Glomerular endothelial cell (primary cell): ENCODE results near the genes IGSF10 and AADACL2.

DNA sequence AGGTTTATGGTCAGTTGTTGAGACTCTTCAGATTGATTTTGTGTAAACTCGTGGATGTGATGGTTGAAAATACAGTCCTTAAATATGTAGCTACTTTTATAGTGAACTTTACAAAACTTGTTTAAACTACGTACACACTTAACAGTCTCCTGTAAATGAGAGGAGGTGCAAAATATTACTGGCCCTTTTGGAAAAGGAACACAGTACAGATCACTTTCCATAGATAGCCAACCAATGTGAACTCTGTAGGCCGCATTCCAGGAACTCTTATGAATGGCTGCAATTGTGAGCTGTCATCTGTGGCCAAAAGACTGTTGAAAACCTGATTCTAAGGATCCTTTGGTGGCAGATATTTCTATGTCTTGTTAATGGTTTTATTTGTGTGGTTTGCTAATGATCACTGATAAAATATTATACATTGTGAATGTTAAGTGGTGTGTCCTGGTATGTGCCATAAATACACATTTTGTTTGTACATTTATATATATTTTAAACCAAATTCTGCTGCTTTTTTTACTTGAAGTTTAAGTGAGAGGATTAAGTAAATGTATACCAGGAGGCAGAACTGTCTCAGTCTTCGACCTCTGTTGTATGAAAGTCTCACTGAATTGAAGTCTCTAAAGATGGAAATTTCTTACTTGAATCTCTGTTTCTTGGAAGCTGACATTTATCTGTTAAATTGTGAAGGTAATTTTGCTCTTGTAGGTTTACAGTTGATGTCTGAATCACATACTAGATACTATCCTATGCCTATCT is 6.3 kb downstream of the TSC22D2 start:
- RAMPAGE, long total RNA = no peak

- RAMPAGE, long total RNA = no peak
Observed at GRCh38 chr3:150428905-150429501, 20.9 kb downstream of the TSC22D2 start.

DNA sequence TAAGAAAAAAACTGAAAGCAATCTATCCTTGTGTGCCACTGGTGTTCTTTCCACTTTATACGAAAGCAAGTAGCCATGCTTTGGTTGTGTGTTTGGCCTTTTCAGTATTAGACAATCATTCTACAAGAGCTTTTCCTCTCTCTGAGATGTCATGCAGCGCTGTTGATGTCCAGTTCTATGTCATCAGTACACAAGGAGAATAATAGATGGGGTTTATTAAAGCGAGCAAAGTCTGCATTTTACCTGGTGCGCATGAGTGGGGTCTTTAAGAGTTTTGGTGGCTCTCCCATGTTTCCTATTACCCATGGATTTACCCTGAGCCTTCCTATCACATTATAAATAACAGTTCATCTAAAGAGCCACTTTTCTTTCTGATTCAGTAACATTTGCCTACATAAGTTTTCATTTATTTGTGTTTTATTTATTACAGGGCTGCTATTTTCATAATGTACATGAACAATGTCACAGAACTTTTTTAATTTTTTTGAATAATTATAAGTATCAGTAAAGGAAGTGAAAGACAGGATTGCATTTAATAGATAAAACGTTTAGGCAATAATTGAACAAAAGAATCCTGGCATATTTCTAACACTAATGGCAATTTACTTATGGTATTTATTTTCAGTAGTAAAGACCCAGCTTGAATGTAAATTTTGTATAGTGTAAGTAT is 50.7 kb downstream of the TSC22D2 start:
- RAMPAGE, long total RNA = no peak

DNA sequence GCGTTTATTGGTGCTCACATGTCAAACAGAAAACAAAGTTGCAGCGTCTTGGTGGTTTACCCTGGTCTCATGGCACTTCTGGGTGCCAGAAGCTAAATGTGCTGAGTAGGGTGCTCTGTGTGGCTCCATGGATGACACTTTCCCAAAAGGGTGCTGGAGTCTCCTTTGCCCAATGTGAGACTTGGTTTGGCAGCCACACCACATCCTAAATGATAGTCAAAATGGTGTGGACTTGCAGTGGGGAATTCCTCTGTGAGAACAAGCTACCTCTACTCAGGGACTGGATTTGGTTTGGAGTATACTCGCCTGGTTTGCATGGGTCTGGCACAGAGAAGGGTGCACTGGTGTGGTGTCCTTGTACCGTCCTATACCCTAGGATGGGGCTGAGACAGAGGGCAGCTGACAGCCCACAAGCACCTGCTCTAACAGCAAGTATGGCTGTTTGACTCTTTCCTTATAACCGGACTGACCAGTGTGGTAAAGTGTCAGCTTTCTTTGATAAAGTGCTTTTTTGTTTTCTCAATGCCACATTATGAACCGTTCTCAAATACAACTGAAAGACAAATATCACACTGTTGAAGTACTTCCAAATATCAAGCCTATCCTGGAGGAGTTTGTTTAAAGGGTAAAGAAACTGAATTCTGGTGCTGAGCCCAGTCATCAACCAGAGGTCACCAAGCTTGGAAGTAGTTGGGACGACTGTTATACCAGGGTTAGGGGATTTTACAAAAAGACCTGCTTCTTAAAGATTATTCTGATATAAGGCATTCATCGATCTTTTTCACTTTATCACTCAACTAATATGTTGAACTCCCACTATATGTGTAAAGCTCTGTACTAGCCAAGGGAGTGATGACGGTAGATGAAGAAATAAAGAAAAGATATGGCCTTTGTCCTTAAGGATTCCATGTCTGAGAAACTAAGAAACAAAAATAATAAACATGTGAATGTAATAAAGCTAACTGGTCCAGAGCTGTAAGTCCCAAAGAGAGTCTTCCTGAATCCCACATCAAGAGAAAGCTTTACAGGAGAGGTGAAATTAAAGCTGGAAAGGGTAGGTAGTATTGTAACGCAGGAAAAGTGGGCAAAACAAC is 7.3 kb downstream of the SERP1 start:
- RAMPAGE, long total RNA = no peak

GRCh38 chr3:150600745-150601649 is 2.1 kb upstream of the SELENOT start:
- RAMPAGE, long total RNA = no peak

DNA sequence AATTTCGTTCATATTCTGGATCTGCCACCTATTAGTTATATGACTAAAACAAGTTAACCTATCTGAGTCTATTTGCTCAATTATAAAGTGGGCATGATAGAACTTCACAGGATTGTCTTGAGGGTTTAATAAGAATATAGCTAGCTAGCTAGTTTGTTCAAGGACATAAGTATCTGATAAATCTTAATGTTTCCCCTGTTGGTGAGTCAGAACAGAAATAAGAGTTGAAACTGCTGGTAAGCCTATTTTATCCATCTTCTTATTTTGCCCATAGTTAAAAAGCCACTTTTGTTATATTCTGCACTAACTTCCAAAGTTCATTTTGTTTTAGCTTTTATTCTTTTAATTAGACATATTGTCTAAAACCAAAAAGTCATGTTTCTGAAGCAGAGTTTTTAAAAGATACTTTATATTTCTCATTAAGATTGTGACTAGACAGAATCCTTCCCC is 9.4 kb downstream of the SELENOT start:
- RAMPAGE, long total RNA = no peak

DNA sequence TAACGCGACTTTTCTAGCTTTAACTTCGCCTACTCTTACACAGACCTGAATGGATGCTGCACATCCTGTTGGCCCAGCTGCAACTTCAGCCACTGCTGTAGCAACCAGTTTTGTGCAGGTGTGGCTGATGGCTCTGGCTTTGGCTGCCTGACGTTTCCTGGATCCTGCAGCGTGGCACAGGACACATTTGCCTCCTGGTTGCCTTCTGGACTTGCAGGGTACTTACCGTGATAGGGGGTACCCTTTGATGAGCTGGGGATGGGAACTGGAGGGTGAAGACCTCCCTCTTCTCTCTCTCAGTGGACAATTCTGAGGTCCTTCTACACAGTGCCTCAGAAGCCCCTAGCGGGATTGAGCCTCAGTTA is 20.3 kb upstream of the ERICH6 start:
- RAMPAGE, long total RNA = no peak

DNA sequence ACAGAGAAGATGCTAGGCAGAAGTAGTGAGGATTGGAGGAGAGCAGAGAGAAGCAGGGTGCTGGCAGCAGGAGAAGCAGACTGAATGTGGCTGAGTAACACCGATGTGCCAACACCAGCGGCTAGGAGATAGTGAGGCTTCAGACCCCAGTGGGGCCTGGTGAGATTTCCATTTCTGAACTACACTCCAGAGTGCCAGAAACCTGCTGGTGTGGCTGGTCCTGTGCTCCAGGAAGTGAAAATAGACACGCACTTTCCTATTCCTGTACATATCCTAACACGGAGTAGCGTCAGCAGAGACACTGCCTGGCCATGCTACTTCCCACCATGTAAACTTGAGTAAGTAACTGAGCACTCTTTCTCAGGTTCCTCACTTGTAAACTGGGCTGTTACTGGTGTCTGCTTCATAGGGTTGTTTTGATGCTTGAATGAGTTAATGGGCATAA is 22.6 kb upstream of the ERICH6 start:
- RAMPAGE, long total RNA = no peak

DNA sequence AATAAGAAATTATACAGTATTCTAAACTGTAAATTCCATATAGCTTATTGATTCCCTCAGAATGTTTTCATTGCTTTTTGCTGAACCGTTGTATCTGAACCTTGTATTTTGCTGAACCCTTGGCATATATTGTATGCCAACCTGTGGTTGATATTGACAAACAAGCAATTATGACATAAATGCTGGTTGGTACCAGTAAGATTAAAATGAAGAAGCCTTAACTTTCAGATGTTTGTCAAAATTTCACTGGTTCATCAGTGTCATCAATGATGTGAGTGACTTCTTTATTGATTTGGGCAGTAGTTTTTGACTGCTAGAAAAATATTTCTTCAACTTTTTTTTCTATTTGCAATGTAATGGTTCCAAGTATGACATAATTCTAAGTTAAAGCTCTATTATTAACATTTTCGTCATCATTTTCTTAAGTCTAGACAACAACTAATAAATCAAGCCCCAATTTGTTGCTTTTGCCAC is 25.5 kb upstream of the ERICH6 start:
- RAMPAGE, long total RNA = no peak

DNA sequence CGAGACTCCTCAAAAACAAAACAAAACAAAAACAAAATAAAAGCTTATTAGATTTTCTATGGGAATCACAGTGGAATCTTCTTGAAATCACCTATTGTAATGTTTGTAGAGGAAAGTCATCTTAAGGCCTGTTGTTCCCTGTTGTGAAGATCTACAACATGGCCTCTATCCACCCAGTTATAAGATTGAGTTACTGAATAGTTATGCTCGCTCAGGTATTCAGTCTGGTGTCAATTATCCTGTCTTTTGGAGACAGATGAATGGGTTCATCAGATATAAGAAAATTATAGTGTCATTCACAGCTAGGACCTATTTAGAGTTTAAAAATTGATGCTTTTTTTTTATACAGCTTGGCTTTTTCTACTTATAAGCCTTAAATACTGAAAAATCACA is 364 bp downstream of the GPR171 start:
- RAMPAGE, long total RNA = no peak

- RAMPAGE, long total RNA = no peak
Observed at GRCh38 chr3:151259733-151260174, 18.6 kb downstream of the P2RY14 start.

GRCh38 chr3:151300737-151300977 is 16.0 kb downstream of the GPR87 start:
- RAMPAGE, long total RNA = no peak

- RAMPAGE, long total RNA = no peak
Observed at GRCh38 chr3:151460173-151461434, at the start of gene IGSF10. IGSF10 (minus strand) TSS chr3:151461061.

GRCh38 chr3:151658649-151659283 is 75.0 kb upstream of the AADACL2 start:
- RAMPAGE, long total RNA = no peak

GRCh38 chr3:151733818-151734112 is at the start of gene AADACL2:
AADACL2 (plus strand) TSS chr3:151733927.
- RAMPAGE, long total RNA = no peak

GRCh38 chr3:151815884-151816832 is 2.2 kb downstream of the AADAC start:
- RAMPAGE, long total RNA = no peak

DNA sequence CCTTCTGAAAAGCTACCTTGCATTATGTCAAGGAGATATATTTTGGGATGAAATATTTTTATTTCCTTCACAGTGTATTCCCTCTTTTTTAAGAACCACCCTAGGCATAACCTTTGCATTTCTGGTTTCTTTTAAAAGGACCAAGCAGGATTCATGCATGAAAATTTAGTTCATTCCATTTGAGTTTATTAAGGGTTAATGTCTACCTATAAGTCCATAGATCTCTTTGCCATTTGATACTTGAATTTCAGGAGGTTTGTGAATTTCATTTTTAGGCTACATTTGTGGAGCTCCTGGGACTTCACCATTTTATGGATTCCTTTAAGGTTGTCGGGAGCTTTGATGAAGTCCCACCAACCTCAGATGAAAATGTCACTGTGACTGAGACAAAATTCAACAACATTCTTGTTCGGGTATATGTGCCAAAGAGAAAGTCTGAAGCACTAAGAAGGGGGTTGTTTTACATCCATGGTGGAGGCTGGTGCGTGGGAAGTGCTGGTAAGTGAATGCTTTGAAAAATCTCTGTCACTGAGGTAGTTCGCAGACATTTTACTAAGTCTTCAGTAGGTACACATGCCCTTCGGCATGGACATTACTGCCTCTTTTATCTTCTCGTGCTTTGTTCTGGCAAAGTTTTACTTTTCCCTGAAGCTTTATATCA is 3.3 kb downstream of the AADAC start:
- RAMPAGE, long total RNA = no peak

- RAMPAGE, long total RNA = no peak
Observed at GRCh38 chr3:151839054-151839253, 25.0 kb downstream of the AADAC start.

DNA sequence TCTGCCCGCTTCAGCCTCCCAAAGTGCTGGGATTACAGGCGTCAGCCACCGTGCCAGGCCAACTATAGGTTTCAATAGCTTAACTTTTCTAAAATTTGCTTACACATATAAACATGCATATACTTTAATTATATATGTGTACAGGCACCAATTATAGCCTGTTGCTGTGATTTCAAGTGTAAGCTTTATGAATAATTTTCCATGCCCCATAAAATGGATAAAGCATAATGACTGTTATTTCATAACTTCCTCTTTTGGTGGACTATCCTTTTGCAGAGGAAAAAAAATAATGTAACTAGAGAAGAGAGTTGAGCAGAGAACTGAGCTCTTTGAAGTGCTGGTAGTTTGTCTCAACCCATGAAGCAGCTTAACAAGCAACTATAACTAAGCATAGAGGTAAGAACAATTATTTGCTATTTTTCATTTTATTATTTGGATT is 24.7 kb upstream of the MBNL1 start:
- RAMPAGE, long total RNA = no peak

DNA sequence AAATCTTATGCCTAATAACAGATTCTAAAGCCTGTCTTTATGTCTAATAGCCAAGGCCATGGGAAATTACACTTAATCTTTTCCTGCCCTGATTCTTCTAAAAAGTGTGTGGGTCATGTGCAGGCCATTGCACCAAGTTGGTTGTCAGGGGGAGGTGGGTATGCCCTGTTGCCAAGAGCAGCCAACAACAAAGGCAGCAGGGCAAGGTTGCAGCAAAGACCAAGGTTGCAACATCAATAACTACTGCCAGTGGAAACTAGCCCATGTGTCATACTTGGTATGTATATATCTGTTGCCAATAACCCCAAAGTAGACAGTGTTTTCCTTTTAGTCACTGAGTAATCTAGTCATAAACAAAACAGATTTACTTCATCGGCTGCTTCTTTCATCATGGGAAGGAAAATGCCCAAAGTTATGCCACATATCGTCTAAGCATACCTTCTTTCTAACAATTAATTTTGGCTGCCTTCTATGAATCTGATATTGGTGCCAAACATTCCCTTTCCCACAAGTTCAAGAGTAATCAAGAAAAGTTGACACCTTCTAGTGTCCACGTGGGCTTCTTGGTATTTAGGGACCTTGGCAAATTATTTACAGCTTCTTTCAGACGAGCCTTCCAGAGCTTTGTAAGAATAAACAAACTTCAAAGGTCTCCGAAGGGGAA is 10.2 kb upstream of the MBNL1 start:
- RAMPAGE, long total RNA = no peak